Hair follicular keratinocyte (primary cell): Measurements from ENCODE around the genes PCNA and BMP2.

DNA sequence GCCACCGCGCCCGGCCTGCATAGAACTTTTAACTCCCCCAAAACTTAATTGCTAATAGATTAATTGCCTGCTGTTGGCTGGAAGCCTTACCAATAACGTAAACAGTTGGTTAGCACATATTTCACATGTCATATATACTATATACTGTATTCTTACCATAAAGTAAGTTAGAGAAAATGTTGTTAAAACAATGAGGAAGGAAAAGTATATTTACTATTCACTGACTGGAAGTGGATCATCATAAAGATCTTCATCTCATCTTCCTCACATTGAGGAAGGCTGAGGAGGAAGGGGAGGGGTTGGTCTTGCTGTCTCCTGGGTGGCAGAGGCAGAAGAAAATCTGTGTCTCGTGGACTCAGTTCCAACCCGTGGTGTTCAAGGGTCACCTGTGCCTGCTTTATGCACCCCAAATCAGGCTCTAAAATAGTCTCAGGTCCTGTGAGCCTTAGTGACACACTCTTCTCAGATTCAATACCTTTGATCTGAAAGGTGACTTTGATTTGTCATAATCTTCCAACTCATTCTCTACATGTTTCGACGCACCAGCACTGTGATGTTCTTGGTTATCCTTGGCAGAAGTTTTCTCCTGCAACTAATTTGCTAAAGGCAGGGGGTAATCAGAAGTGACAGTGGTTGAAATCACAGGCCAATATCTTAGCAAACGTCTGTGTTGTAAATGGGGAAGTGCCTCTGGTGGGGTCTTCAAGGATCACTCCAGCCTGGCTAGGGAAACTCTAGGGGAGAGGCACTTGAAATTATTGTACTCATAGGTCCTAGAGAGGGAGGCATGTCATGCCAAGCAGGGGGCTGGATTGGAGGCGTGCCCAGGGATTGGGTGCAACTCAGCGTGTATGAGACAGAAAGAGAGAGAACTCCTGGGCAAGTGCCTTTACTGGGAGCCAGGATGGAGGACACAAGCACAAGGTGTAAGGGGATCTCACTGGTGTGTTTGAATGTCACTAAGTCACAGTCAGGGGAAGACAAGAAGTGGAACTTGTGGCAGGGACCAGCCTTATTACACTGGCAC, 16.3 kb downstream of the PRNP start:
- RAMPAGE, long total RNA = no peak

- RAMPAGE, long total RNA = no peak
Measured at GRCh38 chr20:4809708-4810160, 13.7 kb downstream of the RASSF2 start.

GRCh38 chr20:4967265-4967819, 34.0 kb downstream of the SLC23A2 start:
- RAMPAGE, long total RNA = no peak

DNA sequence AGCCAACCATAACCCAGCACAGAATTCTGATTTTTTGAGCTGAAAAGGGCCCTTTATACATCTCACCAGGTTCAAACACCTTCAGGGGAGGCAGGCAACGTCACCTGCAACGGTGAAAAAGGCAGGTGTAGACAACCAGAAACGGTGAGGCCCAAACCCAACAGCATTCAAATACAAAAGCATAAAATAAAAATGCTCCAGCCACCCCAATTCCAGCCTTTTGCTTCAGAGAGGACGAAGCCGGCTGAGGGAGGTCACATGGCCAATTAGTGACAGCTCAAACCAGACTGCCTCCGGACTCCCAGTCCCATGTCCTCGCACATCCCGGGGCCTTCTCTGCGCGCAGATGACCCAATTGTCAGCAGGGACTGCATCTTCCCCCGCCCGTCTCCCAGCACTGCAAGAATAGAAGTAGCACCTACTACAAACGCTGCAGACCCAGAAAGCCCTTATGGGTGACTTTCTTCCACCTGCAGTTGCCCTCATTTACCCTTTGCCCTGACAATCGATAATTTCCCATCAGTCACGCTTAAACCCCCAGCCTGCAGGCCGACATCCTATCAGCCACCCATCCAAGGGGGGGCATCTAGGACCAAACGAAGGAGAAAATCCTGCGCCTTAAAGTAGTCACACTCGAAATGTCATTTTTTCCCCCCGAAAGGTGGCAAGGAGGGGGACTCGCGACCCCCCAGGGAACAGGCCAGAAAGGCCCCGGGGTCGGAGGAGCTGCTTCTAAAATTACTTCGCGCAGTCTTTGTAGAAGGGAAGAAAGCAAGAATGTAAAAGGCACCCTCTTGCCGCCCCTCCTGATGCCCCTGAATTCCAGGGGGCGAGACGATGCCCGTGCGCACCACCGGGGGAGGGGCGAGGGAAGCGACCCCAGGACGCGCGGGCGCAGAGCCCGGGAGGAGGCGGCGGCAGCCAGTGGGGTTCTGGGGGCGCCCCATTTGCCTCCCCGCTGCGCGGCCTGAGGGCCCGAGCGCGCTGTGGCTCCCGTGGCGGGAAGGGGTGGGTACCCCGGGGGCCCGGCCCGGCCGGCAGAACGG, 860 bp downstream of the SLC23A2 start:
- RAMPAGE, long total RNA = no peak

DNA sequence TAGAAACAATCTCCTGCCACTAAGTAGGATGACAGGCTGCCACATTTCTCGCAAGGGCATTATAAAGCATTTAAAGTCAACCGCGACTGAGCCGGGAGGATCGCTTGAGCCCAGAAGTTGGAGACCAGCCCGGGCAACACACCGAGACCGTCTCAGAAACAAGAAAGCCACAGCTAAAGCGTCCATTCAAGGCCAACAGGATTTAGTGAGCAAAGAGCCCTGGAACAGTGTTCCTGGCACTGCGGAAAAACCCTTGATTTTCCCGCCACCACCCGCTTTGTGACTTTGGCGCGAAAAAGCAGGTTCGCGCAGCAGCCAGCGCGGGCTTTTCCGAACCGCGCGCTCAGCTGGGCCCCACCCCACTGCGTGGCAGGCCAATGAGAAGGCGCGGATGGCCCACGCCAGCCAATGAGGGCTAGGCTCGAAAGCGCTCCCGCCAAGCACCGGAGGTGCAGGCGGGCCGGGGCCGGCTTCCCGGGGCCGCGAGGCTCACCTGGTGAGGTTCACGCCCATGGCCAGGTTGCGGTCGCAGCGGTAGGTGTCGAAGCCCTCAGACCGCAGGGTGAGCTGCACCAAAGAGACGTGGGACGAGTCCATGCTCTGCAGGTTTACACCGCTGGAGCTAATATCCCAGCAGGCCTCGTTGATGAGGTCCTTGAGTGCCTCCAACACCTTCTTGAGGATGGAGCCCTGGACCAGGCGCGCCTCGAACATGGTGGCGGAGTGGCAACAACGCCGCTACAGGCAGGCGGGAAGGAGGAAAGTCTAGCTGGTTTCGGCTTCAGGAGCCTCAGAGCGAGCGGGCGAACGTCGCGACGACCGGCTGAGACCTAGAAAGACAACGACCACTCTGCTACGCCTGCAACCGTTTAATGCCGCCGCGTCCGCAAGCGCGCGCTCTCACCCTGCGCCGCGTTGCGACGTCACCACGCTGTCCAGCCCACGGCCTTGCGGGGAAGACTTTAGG, at the start of gene PCNA:
Gene PCNA, minus strand, starts transcription at position 874 of the 967 bp plus-strand sequence.
- RAMPAGE, long total RNA = start-site peak on the minus strand centred at position 873 of the sequence, 48 bp wide, 94 and 104 reads in 2 replicates

- RAMPAGE, long total RNA = no peak
Measured at GRCh38 chr20:5155556-5156315, 28.9 kb downstream of the CDS2 start.

- RAMPAGE, long total RNA = no peak
Measured at GRCh38 chr20:5159889-5160373, 33.1 kb downstream of the CDS2 start.

DNA sequence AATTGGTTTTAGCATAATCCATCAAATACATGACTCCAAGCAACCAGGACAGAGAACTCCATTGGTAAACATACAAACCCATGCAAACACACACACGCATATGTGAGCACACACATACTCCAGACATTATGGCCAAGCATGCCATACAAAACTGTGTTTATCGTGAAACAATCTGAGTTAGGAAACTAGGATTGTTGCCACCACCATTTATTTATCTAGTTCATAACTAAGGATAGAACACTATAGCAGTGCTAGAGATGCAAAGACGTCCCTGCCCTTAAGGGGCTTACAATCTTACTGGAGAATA, 66.6 kb downstream of the GPCPD1 start:
- RAMPAGE, long total RNA = no peak

DNA sequence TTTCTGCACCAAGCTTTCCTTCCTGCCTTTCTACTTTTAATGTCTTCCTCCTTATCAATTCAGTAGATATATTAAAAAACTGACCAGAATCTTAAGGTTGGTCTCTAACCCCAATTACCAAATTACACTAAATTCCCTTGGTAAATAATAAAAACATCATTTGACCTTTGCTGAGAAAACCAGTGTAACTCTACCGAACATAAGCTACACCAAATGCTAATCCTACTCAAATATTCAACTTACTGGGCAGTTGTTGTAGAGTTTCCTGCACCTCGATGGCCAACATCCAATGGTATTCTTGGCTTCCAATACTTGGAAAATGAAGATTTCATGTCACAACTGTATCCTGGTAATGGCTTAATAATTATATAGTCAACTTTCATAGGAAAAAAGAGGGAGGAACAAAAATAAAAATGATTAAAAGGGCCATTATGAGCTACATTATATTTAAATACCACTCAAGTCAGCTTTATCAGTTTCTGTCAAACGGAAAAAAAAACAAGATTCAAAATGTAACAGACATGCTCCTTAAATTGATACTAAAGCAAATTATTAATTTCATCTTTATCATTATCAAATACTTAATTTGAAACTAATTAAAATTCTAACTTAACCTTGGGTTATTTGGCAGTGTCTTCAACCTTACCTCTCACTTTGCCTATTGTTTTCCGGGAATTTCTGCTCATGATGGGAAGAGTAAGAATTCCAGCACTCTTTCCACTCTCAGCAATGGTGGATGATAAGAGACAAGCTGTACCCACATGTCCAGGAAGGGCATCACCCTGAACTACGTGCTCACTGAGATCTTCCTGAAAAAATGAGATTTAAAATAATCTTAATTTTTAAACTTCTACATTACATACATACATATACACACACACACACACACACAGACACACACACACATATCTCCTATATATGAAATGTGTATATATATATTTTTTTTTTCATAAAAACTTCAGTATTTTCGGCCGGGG, 35.3 kb downstream of the GPCPD1 start:
- RAMPAGE, long total RNA = no peak

DNA sequence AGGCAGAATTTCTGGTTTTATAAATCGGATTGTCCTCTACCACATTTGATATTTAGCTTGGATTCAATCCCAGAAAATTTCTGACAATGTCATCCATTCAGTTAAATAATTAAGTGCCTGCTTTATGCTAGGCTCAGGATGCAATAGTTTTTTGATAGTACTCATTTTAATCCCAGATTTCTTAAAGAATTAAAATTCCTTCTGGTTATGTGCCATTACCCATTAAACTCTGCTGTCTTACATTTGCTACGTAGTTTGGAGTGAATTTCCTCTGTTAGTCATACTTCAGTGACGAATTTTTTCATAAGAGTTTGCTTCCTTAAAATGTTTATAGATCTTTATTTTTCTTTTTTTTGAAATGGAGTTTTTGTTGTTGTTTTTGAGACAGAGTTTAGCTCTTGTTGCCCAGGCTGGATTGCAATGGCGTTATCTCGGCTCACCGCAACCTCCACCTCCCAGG, 2.2 kb upstream of the GPCPD1 start:
- RAMPAGE, long total RNA = no peak

DNA sequence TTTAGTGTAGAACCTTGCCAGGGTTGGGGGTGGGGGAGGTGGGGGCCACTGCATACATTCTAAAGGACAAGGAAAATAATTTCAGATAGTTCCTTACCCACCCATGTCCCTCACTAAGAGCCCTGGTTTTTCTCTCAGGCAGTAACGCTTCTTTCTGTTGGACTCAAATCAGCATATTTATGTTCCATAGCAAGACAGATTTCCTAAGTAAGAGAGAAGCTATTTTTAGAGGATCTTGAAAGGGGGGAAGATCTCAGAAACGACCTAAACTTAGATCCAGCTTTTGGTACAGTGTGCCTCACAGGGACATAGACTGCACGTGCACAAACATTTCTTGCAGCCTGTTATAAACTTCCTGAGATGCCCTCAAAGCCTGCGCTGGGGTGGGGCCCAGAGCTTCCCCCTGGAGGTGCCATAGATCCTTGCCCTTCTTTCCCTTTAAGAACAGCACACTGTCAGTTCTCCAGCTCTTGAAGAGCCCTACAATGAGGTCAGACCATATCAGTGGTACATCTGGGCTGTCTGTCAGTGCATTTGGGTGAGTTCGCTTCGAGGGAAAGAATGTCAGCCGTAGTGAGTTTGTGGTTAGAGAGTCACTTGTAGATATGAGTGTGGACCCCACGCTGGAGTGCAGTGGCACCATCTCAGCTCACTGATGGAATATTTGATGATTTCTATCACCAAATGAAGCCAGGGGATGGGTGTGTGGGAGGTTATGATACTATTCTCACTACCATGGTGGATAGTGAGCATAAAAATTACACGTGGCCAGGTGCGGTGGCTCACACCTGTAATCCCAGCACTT, 48.7 kb upstream of the GPCPD1 start:
- RAMPAGE, long total RNA = no peak

- RAMPAGE, long total RNA = no peak
Measured at GRCh38 chr20:6767292-6768061, at the start of gene BMP2. BMP2 (plus strand) TSS chr20:6767686.

DNA sequence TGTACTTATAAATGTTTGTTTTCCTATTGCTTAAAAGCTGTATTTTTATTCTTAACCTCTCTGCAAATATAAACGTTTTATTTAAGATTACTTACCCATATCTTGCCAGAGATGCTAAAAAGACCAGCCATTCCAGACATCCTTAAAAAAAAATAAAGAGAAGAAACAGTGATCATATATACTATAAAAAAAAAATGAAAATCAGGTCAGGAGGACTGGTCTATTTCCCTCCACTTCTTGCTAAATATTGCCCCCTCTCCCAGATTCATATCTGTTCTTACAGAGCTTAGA, 23.7 kb downstream of the TMX4 start:
- RAMPAGE, long total RNA = no peak

- RAMPAGE, long total RNA = no peak
Measured at GRCh38 chr20:7999497-8000132, 19.9 kb downstream of the TMX4 start.

GRCh38 chr20:8408002-8408520, 276.0 kb downstream of the PLCB1 start:
- RAMPAGE, long total RNA = no peak

- RAMPAGE, long total RNA = no peak
Measured at GRCh38 chr20:8901359-8901832, 167.5 kb upstream of the PLCB4 start.

DNA sequence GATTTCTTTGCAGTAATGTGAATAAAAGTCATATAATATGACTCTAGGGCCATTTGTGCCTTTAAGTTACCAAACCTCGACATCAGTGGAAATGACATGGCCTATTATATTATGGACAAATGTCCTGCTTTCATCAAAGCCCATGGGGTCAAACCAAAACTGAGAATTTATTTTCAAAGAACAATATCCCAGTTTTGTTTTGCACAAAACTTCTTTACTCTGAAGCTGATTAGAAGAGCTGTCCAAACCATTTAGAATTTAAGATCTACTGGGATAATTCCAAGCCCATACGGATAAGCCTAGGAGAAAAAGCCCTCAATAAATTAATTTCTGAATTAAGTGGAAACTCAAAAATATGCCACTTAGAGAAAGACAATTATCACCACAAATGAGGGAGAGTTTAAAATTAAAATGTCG, 81.0 kb upstream of the ANKEF1 start:
- RAMPAGE, long total RNA = no peak

GRCh38 chr20:10622486-10623533, 51.0 kb downstream of the JAG1 start:
- RAMPAGE, long total RNA = no peak

GRCh38 chr20:11097537-11097902, 423.7 kb upstream of the JAG1 start:
- RAMPAGE, long total RNA = no peak

- RAMPAGE, long total RNA = no peak
Measured at GRCh38 chr20:11455066-11455946, 462.4 kb upstream of the BTBD3 start.